ENCODE measurements around the genes PJA1, EDA and DLG3.

DNA sequence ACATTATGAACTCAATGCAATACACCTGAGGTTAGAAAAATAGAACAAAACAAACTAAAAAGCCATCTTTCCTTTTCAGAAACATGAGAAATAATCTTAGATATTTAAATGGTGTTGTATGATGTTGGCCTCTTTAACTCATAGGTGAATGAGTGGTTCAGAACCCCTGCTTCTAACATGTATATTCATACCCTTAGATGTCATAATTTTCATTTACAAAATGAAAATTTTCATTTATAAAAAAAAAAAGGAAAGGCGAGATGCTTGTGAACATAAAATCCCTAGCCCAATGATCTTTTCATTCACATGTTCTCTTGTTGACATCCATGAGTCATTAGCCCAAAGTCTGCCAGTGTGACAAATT is 25.1 kb downstream of the MTMR8 start:
- RRBS, result no CpG with 5 or more reads among the region's 1 CpG

DNA sequence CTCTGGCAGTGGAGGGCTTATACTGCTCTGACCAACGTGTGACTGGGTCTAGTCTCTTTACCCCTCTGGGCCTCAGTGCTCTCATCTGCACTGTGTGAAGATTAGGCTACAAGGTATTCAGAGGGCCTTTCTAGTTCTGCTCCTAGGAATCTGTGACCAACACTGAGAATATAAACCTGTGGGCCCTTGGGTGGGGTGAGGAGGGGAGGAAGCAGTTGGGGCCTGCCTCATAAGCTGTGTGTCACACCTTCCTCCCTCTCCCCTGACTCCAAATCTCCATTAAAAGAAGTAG is 66.4 kb upstream of the MSN start:
- RRBS, result no CpG with 5 or more reads among the region's 1 CpG

DNA sequence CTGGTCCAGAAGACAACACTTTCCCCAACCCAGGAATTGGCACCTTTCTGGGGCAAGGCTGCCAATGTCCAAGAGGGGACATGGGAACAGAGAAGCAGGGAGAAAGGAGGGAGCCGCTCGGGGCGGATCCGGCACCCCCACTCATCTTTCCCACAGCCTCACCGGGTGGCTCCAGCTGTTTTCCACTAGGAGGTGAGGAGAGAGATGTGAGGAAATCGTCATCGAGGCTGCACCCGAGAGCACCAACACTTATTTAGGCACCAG is 667 bp downstream of the MSN start:
- RRBS, result no CpG with 5 or more reads among the region's 8 CpGs

- RRBS, result no CpG with 5 or more reads among the region's 13 CpGs
Observed at GRCh38 chrX:65739653-65740528, 72.4 kb downstream of the MSN start.

- RRBS, result no CpG with 5 or more reads among the region's 8 CpGs
Observed at GRCh38 chrX:66021943-66022506, 17.9 kb downstream of the VSIG4 start.

DNA sequence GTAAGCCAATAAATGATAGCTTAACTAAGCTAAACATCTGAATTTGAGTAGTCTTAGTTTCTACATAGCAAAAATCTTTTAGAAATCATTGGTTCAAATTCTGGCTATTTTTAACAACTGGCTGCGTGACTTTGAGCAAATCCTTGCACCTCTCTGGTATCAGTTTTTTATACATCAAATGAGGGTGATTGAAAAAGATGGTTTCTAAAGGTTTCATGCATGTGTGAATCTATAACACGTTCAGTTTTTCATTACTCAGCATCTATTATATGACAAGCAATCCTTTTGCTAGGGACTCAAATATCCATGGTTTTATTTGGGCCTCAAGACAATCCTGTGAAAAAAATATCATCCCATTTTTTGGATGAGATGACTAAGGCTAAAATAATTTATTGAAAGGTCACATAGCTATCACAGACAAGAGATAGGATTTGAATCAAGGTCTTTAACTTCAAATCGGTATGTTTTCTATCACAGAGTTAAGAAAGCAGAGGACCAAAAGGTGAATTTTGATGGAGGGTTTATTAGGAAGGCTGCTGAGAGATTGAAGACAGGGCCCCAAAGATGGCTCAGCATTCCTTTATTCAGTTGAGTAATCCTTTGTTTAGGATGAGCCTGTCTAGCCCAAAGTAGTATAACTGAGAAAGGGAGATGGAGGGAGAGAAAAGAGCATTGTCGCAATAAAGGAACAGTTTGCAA is 976 bp downstream of the HEPH start:
- RRBS, result no CpG with 5 or more reads among the region's 4 CpGs

GRCh38 chrX:67546757-67547353 is 3.0 kb downstream of the AR start:
- RRBS, result no CpG with 5 or more reads among the region's 16 CpGs

- RRBS, result no CpG with 5 or more reads among the region's 2 CpGs
Observed at GRCh38 chrX:68508766-68509261, 10.0 kb downstream of the YIPF6 start.

DNA sequence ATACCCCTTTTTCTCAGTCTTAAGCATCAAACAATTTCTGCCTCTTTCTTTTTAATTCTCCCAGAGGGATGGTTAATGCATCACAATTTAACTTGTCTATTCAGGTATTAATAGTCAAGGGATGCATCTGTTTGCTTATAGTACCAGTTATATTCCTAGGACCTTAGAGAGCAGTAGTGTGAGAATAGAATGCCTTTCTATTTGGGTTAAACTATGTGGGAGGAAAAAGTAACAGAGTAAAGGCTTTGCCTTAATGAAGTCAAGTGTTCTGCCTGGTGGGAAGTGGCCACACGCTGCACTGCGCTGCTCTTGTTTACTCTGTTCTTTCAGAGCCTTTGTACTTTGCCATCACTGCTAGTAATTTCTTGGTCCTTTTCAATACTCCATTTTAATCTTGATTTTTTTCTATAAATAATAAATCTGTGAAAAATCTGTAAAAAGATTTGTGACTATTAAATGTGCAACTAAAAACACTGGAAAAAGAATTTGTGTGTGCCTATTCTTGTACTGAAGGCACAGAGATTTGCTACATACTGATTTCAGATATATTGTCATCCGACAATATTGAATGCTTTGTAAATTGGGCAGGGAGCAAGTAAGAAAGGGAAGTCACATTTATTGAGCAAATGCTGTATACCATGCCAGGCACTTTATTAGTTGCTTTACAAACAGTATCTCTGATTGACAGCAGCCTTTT is 38.1 kb downstream of the YIPF6 start:
- RRBS, result no CpG with 5 or more reads among the region's 3 CpGs

DNA sequence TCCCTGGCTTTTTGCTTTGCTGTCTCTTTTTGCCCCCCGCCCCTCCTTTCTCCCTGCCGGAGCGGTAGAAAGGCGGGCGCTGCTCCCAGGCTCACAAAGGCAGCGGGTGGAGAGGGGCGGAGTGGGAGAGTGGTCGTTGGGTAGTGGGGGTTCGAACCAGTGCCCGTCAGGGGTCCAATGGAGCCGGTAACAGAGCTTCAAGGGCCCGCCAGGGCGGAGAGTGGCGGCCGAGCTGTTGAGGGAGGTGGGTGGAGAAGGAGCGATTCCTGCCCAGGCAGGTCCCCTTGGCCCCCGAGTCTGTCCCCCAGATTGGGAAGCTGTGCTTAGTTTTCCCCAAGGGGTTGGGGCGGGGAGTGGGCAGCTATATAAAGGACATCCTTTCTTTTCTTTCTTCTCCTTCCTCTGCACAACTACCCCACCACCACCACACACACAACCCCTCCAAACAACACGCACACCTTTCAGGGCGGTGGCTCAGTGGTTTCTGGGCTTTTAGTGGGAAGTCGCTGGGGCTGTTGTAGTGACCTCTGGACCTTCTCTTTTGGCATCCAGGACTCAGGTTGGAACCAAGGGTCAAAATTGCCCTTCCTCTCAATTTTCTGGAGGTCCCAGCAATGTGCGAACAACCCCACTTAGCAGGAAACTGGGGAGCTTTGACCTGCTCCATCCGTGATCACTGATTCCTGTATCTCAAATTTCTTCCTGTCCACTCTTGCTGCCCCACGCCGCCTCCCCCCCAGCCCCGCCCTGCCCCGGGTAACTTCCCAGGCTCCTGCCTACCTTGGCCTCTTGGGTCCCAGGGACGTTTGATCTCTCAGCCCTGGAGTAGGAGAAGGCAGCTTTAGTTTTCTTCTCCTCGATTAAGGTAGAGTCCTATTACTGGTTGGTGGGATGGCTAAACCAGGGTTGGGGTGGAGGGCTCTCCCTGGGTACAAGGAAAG is 1.9 kb downstream of the EFNB1 start:
- RRBS, result no CpG with 5 or more reads among the region's 29 CpGs

DNA sequence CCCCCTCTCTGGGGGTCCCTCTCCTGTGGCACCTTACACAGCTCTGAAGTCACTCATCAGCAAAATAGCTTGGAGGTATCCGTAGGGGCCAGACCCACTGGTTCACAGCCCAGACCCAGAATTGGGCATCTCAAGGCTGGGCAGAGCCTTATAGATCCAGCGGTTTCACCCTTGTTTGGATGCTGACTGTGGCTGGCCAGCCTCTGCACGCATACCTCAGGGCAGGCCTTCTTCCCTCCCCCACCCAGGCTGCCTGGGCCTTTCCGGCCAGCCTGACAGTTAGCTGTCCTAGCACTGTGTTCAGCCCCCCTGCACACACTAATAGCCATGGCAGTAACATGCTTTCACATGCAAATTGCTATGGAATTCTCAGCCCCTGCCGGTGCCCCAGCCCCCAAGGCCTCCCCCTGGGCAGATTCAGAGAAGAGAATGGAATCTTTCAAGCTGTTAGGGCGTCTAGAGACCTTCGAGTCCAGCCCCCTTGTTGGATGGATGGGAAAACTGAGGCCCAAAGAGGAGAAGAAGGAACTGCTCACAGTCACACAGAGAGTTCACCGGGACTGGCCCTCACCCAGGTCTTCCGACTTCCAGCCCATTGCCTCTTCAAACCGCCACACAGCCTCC is 17.7 kb downstream of the EFNB1 start:
- RRBS, result no CpG with 5 or more reads among the region's 10 CpGs

DNA sequence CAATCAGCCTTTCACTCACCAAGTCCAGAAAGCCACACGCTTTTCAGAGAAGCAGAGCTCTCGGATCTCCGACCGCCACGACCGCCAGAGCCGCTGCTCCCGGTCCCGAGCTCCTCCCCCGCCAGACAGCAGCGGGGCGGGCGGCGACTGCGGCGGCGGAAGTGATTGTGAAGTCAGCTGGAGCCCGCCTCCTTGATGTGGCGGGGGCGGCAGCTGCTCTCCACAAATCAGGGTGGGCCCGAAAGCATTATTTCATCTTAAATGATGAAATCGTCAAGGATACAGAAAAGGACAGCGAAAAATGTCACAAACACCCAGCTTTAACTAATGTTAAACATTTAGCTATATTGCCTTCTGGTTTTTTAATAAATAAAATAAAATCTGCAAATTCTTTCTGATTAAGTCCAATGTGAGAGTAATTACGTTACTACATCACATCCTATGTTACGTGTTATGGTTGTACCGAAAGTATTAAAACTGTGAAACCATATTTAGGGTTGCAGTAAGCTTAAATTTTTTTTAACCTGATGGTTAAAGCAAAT is at the start of gene PJA1:
TSS of gene PJA1 (minus strand) at position 101 of the 542 bp plus-strand sequence.
- RRBS, result no CpG with 5 or more reads among the region's 26 CpGs

DNA sequence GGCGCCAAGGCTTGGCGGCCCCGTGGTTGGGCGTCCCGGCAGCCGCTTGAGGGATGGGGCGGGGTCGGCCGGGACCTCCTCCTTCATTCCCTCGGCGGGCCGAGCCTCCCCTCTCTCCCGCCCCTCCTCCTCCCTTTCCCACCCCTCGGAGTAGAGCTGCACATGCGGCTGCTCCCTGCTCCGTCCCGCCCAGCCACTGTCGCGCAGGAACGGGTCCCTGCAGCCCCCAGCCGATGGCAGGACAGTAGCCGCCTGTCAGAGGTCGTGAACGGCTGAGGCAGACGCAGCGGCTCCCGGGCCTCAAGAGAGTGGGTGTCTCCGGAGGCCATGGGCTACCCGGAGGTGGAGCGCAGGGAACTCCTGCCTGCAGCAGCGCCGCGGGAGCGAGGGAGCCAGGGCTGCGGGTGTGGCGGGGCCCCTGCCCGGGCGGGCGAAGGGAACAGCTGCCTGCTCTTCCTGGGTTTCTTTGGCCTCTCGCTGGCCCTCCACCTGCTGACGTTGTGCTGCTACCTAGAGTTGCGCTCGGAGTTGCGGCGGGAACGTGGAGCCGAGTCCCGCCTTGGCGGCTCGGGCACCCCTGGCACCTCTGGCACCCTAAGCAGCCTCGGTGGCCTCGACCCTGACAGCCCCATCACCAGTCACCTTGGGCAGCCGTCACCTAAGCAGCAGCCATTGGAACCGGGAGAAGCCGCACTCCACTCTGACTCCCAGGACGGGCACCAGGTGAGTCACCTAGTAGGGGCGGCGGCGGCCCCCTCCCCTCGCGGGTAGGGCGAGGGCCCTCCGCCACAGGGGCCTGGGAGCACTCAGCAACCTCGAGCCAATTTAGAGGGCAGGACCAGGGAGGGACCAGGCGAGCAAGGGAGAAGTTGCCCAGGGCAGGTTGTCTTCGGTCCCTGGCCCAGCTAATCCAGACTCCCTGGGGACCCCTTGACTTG is at the start of gene EDA:
TSS of gene EDA (plus strand) at position 132 of the 938 bp plus-strand sequence.
- RRBS, result 11% methylated on average over 10 of the region's 66 CpGs

GRCh38 chrX:69651236-69652210 is 35.6 kb downstream of the EDA start:
- RRBS, result no CpG with 5 or more reads among the region's 2 CpGs

GRCh38 chrX:69675679-69676418 is 59.9 kb downstream of the EDA start:
- RRBS, result no CpG with 5 or more reads among the region's 1 CpG

GRCh38 chrX:70257476-70258379 is 2.3 kb downstream of the P2RY4 start:
- RRBS, result no CpG with 5 or more reads among the region's 7 CpGs

DNA sequence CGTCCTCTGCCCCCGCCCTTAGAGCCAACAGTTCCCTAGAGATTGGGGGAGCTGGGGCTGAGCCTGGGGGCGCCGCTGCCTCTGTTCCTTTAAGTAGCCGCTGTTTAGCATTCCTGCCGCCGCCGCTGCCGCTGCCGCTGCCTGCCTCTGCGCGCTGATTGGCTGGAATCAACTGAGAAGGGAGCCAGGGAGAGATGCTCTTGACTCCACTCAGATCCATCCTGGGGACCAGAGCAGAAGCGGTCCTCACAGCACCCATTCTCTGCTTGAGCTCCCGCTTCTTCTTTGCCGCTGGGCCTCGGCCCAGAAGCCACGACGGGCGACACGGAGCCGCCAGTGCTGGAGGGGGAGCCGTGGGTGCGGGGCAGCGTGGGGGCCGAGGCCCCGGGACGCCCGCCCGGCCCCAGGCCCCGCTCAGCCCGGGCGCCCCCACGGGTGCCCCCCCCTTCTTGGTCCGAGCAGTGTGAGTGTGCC is at the start of gene DLG3:
TSS of gene DLG3 (plus strand) at position 204 of the 474 bp plus-strand sequence.
- RRBS, result 15% methylated on average over 4 of the region's 34 CpGs

DNA sequence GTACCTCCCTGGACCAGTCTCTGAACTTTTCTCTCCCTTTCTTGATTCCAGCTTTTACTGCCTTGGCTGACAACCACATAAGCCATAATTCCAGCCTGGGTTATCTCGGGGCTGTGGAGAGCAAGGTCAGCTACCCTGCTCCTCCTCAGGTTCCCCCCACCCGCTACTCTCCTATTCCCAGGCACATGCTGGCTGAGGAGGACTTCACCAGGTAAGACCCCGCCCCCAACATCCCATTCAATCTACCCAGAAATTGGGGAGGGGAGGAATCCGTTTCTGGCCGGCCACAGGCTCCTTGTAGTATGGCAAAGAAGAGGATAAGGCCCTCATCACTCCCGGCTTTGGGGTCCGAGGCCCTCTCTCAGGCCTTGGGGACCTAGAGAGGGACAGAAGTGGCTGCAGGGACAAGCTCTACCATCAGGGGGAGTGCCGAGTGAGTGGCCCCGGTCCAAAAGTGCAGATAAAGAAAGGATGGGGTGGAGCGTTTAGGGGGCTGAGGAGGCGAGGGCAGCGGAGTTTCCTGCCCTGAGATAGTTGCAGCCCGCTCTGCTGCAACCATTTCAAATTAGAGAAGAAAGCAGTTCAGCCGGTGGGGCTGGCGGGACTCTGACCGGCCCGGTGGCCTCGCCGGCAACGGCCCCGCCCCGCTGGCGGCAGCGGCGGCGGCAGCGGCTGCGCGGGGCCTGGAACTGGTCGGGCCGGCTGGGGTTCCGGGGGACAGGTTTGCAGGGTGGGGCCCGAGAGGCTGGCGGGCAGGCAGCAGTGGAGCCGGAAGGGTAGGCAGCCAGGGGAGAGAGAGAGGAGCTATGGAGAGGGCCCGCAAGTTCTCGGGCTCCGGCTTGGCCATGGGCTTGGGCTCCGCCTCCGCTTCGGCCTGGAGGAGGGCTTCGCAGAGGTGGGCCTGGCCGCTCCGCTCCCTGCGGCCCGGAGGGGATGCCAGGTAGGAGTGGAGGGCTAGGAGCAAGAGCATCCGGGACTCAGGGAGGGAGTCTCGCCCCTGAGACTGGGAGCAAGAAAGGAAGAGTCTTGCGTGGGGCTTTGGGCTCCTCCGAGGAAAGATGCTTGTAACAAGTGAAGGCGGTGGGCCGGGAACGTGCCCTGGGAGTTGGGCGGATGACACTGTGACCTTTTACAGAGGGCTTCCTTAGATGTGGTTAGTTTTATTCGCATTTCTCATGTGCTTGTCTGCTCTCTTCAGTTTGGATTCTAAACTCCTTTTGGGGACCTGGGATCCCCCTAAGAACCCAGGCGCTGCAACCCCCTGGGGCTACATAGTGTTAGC is 7.6 kb downstream of the DLG3 start:
- RRBS, result 10% methylated on average over 26 of the region's 56 CpGs

GRCh38 chrX:70481520-70481788 is 36.8 kb downstream of the DLG3 start:
- RRBS, result no CpG with 5 or more reads among the region's 2 CpGs

GRCh38 chrX:70500166-70500841 is 55.7 kb downstream of the DLG3 start:
- RRBS, result no CpG with 5 or more reads among the region's 10 CpGs

Measured in islet of Langerhans (tissue), 1 donor.